Metastatic Pancreatic Carcinoma in the Ovary (tissue), 1 donor: ENCODE results near the gene MYBPC3.

DNA sequence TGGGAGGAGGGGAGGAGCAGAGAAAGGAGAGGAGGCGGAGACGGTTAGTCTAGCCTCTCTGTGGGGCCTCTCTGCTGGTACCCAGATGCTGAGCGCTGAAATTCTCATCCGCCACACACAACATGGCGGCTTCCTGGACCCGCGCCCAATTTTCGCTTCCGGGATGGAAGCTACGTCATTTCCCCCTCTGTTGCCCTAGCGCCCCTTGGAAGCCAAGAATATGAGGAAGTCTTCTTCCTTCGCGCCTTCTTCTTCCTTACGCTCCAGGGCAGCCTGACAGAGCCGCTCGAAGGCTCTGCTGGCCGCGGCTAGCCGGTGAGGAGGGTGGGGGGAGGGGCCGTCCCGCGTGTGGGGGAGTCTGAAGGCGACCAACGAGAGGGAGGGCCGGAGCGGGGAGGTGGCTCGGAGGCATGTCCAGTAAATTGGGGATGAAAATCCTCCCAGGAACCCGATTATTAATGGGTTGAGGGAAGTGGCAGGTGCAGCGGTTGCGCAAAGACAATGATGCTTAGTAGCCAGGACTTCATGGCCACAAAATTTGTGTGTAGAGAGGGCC is 69.2 kb upstream of the SYT13 start:
- PRO-cap, result no peak

GRCh38 chr11:45881660-45882241 is 3.7 kb upstream of the MAPK8IP1 start:
- PRO-cap, result no peak

DNA sequence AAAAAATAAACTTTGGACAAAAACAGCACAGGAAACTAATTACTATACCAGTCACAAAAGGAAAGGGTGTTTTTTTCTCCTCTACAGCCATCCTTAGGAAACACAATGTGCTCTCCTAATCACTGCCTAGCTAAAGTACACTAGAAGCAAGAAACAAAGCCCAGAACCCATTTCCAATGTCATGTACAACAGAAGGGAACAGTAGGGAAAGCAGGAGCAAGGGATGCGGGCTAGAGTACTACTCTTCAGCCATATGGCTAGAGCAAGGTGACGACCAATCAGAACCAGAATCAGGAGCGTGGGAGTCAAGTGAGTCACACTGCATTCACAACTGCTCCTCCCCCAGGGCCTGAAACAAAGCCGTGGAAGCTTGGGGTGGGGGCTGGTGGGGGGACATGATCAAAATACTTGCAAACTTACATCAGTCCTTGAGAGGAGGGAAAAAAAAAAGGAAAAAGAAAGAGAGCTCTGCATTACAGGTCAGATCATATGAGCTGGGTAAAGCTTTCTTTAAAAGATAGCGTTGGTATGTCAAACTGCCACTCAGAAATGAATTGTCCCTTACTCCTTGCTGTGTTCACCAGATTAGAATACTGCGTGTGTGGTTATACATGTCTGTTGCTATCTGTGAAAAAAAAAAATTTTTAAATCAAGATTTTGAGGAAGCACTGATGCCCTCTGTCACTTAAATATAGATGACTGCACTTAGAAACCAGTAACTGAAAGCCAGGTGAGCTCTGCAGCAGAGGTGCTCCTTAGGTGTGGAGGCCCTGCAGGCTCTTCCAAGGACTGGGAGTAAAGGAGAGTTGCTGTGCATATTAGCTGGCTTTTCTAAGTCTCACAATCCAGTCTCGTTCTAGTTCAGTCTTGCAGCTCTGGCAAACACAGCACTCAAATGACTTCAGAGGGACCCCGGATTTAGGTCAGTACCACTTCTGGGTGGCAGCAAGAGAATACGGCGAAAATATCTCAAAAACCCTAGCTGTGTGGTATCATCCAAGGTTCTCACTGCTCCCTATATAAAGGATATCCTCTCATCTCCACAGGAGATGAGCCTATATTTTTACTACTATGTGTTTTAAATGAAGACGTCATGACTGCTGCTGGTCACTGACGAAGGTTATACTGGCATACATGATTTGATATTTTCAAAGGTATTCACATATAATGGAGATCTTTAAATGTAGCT is 60.8 kb downstream of the LARGE2 start:
- PRO-cap, result no peak

DNA sequence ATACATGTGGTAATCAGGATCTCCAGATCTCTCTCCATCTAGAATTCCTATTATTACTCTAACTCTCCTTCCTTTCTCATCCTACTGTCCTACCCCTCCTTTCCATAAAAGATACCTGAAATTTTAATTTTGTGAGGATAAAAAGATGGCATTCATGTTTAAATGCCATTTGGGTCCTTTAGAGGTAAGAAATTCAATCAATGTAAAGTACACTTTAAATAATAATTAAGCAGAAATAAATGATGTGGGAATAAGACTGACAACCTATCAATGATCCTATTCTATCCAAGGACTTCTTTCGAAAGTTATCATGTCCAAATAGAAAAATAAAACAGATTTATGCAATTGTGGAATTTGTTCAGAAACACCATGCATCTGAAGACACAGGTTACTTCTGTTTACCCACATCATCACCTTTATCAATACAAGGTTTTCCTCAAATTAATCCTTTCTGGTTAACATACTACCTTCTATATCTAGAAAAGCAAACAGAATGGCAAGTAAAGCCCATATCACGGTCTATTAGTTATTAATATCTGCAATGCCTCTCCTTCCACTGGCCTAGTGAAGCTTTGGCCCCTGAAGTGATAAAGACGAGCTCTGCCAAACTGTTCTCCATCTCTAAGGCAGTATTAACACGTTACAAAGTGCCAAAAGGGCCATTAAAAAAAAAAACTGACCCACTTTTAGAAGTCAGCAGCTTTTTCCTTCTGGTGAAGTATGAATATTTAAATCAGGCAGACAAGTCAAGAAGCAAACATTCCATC is 78.1 kb downstream of the PHF21A start:
- PRO-cap, result no peak

GRCh38 chr11:46331382-46331785 is 15.9 kb upstream of the DGKZ start:
- PRO-cap, result no peak

DNA sequence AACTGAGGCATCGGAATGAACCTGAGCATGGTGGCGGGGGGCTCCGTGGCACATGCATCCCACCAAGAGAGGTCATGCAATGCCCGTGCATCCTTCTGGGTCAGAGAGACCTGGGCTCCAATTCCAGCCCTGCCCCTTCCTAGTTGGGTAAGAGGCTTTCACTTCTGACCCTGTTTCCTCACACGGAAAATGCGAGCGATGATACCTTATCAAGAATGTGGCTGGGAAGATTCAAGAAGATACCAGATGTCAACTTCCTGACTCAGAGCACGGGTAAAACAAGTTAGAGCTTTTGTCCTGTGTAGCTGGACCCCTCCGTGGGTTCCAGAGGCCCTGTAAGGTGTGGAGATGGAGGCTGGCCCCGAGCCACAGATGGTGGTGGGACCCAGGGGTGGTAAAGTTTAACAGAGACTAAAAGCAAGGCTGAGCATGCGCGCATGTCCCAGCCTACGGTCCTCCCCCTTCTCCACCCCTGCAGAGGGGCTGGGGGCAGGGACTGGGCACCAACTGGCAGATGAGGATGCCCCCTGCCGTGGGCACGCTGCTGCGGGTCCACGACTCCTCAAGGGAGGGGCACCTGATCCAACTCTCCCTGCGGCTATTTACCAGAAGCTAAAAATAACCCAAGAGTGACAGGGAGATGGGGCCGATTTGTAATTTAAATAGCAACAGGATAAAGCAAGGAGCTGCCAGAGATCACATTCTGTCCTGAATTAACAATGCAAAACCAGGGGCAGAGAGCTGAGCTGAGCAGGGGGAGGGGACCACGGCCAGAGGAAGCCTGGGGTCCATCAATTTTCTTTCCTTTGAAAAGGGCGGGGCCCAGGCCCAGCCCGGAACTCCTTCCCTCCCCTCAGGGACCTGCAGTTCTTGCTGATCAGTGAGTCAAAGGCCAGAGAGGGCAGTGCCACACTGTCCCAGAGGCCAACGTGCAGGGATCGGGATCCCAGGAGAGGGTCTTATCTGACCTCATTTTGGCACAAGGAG is 8.4 kb upstream of the DGKZ start:
- PRO-cap, result bidirectional peak, plus-strand start at position 477 of the sequence, minus-strand start at position 182 of the sequence; bidirectional peak, plus-strand start at position 880 of the sequence, minus-strand start at position 590 of the sequence

DNA sequence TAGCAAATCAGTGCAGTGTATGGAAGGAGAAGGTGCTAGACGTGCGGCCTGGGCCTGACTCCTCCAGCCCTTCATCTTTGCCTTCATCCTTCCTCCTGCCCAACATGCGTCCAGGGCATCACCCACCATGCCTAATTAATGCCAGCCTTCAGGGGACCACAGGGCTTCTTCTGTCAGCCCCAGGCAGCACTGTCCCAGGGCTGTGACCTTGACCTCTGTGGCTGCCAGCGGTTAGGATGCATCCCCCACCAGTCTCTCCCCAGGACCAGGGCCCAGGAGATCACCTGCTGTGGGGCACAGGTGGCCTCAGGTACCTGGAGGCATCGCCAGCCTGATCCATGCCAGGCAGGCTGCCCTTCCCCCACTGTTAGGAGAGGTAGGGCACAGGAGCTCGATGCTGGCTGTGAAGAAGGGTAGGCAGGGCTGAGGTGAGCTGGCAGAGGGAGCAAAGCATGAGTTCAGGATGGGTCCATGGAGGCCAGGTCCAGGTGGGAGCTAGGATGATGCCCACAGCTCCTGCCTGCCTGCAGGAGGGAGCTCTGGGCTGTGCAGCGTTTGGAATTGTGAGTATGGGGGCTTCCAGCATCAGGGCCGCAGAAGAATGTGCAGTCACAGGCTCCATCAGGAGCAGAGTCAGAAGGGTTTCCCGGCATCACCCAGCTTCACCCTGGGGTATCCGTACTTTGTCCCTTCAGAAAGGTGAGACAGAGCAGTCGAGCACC is 16.6 kb upstream of the MDK start:
- PRO-cap, result no peak

DNA sequence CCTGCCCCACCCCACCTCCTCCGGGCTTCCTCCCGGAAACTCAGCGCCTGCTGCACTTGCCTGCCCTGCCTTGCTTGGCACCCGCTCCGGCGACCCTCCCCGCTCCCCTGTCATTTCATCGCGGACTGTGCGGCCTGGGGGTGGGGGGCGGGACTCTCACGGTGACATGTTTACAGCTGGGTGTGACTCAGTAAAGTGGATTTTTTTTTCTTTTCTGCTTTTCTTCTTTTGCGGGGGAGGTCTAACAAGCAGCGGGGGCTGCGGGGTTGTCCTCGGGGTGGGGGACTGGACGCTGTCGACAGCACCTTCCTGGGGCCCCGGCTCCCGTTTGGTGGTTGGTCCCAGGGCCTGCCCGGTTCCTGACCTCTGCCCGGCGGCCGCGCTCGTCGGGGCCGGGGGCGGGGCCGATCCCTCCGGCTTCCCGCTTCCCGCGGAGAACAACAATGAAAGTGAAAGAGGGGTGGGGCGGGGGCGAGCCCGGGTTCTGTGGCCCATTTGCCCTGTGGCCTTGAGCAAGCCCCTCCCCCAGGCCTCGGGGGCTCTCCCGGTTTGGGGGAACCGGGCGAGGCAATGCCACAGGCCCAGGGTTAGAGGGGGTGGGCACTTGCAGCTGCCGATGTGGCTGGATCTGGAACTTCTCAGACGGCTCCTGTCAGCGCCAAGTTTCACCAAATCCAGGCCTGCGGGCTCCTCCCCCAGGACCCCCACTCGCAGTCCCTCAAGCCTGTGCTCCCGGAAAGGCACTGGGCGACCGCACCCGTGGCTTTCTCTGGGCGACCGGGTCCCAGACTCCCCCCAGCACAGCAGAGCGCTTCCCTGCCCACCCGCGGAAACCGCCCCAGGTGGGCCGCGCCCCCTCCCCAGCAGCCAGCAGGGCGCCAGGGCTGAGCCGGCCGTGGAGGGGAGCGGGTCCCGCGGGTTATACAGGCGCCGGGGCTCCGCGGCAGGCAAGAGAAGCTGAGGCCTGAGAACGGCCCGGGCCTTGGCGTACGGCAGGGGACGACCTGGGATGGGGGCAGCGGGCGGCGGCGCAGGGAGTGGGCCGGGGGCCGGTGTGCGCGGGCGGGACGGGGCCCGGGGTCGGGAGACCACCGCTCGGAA is 777 bp upstream of the MDK start:
- PRO-cap, result bidirectional peak, plus-strand start at position 453 of the sequence, minus-strand start at position 400 of the sequence

DNA sequence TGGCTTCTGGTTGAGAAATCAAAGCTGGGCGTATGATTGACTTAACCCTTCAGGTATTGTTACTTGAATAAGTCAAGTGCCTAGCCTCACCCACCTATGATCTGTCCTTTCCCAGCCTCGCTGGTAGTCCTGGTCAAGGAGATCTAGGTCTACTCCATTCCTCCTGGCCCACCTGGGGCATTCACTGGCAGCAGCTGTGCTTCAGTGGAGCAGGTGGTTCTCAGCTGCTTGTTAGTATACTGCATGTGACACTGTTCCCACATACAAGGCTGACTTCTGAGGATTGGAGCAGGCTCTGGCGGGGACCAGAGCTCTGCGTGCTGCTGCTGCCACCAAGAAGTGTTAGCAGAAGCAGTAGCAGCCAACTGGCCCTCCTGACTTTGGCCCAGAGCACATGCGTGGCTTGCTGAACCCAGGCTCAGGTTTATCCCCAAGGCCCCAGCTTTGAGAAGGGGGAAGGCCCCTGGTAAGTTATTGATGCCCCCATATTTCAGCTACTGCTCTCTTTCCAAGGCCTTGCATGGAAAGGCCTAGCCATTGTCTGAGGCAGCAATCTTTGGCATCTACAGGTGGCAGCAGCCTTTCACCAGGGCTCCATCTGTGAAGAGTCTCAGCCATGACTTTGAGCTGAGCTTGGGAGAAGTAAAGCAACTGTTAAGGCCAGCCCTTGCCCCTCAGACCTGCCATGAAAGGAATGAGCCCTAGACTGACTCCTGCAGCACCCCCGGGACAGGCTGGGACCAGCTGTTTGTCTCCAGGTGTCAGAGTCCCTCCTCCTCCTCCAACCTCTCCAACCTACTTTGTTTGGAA is 26.6 kb downstream of the ARHGAP1 start:
- PRO-cap, result no peak

- PRO-cap, result no peak
Observed at GRCh38 chr11:46906506-46907065, 11.8 kb downstream of the LRP4 start.

DNA sequence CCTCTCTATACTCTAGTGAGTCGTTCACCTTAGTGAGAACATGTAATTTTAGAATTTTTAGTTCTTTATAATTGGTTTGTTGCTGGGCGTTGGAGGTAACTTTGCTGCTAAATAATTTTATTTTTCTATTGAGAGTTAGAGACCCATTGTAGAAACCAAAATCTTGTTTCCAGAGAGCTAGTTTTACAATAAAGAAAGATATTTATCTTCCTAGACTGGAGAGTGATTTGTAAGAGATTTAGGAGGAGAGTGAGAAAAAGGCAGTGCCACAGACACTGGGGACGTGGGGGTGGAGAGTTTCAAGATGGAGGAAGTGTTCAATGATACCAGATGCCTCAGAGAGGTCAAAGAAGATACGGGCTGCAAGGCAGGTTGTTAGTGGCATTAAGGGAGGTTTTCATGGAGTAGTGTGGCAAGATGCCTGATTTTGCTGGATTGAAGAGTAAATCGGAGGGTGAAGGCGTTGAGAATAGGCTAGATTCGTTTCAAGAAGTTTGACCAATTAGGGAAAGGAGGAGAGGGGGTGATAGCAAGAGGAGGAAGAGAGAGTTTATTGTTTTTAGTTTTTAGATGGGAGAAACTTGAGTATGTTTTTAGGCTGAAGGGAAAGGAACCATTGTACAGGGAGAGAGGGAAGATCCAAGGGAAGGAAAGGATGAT is 16.3 kb downstream of the CSTPP1 start:
- PRO-cap, result no peak

- PRO-cap, result no peak
Observed at GRCh38 chr11:46981343-46981935, 44.9 kb downstream of the CSTPP1 start.

GRCh38 chr11:47155130-47155654 is 21.5 kb downstream of the ARFGAP2 start:
- PRO-cap, result no peak

DNA sequence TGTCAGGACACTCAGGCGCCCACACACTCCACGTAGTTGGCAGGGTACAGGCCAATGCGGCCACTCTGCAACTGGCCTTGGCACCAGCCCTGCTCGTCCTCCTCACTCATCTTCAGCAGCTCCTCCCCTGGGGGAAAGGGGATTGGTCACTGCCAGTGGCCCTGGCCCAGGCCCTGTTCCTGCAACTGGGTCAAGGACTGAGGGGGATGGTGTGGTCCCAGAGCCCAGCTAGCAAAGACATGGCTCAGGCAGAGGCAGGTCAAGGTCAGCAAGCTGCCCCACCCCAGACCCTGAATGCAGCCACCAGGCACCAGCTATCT is 1.2 kb upstream of the ARFGAP2 start:
- PRO-cap, result no peak

DNA sequence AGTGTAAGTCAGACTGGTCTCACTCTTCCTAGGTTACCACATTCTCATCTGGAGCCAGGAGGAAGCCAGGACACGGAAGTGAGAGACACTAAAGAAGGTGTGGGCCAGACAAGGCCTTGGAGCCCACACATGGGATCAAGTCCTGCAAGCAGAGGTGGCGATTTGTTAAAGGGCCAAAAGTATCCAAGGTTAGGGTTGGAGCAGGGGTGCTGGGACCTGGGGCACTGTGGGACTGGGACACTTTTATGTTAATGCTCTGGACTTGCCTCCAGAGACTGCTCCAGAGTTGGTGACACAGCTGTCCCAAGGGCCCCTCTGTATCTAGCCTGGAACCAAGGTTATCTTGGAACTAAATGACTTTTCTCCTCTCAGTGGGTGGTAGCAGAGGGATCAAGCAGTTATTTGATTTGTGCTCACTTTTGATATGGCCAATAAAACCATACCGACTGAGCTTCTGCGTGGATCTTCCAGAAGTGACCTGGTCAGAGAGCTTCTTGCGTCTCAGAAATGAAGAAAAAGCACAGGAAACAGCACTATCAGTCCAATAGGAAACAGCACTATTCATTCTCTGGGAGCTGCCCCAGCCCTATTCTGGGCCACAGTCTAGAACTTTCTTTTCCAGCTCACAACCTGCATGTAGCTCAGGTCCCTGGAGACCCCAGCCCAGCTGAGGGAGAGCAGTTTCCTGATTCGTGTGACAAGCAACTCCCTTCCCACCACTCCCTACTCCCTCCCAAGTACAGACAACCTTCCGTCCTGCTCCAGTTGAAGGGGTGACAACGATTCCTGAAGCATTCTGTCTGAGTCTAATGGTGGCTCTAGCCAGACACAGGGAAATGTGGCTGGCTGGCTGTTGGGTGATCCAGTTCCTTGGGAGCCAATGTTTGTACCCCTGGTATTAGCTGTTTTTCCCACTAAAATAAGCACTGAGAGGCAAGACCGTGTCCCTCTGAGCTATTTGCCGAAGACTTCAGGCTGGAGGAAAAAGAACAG is 9.6 kb downstream of the ACP2 start:
- PRO-cap, result no peak

GRCh38 chr11:47268759-47269263 is 11.0 kb downstream of the NR1H3 start:
- PRO-cap, result bidirectional peak, plus-strand start at chr11:47269376, minus-strand start at chr11:47269026

DNA sequence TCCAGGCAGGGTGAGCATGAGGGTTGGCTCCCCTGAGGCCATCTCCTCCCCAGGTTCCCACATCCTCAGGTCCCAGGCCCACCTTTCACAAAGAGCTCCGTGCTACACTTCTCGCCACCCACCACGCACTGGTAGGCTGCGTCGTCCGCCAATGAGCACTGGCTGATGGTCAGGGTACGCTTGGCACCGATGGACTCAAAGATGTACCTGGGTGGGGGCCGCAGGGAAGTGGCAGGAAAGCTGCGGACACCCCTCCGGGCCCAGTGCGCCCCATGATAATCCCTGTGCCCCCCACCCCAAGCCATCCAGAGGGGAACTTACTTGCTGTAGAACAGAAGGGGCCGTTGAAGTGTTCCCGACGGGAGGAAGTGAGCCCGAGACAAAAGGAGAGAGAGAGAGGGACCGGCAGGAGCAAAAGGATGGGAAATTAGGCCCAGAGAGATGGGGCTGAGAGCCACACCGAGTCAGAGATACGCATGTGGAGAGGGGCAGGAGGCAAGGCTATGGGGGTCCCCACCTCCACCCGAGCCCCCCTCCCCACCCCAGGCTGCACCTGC is 9.5 kb downstream of the MYBPC3 start:
- PRO-cap, result no peak

DNA sequence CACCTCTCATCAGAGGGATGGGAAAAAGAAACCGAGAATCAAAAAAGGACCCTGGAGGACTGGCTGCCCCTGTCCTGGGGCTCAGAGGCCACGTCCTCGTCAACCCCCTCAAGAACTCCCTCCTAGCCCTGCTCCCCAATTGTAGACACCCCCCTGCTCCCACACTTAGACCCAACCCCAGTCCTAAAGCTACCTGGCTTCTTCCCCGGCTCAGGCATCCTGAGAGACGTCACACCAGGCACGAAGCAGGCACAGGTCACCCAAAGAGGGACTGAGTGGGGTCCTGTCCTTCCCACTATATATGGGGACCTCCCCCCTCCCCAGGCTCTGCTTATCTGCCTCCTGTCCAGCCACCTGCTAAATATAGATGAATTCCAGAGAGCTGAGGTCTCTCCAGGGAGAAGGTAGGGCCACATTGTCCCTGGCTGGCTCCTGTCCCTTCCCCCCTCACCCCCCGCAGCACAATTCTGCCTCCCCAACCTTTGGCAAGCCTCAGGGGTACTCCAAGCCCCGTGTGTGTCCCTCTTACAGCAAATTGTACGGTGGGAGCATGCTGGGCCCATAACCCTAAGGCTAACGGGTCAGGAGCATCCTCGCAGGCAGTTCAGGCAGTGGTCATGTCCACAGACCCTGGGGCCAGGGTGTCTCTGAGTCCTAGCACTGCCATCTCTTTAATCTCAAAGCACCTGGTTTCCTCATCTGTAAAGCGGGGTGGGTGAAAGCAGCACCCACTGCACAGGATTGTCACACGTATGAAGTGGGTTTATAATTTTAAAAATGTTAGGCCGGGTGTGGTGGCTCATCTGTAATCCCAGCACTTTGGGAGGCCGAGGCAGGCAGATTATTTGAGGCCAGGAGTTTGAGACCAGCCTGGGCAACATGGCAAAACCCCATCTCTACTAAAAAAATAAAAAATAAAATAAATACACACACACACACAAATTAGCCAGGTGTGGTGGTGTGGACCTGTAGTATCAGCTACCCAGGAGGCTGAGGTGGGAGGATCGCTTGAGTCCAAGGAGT is at the start of gene MYBPC3:
Gene MYBPC3, minus strand, starts transcription at position 273 of the 1,023 bp plus-strand sequence.
- PRO-cap, result no peak

- PRO-cap, result no peak
Observed at GRCh38 chr11:47374323-47374954, 3.9 kb downstream of the SPI1 start.

DNA sequence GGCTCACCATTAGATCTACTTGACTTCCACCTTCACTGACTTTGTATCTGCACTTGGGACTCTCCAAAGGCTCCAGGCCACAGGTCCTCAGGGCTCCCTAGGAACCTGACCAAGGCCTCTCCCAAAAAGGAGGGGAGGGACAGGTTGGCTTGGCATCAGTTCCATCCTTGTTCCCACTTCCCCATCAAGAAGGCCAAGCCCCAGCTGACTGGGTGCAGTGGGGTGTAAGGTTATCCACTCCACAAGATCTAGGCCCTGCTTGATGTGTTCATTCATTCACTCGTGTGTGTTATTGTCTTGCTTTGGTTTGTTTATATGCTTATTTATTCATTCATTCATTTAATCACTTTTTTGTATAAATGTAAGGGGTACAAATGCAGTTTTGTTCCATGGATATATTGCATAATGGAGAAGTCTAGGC is 2.4 kb upstream of the SPI1 start:
- PRO-cap, result no peak